Fallopian tube (tissue), 1 donor: ENCODE measurements around a stretch of chr15.

GRCh38 chr15:43920854-43921445 is 94.1 kb downstream of the WDR76 start:
- PRO-cap, result no peak

- PRO-cap, result no peak
Measured at GRCh38 chr15:43977104-43977303, 150.2 kb downstream of the WDR76 start.

DNA sequence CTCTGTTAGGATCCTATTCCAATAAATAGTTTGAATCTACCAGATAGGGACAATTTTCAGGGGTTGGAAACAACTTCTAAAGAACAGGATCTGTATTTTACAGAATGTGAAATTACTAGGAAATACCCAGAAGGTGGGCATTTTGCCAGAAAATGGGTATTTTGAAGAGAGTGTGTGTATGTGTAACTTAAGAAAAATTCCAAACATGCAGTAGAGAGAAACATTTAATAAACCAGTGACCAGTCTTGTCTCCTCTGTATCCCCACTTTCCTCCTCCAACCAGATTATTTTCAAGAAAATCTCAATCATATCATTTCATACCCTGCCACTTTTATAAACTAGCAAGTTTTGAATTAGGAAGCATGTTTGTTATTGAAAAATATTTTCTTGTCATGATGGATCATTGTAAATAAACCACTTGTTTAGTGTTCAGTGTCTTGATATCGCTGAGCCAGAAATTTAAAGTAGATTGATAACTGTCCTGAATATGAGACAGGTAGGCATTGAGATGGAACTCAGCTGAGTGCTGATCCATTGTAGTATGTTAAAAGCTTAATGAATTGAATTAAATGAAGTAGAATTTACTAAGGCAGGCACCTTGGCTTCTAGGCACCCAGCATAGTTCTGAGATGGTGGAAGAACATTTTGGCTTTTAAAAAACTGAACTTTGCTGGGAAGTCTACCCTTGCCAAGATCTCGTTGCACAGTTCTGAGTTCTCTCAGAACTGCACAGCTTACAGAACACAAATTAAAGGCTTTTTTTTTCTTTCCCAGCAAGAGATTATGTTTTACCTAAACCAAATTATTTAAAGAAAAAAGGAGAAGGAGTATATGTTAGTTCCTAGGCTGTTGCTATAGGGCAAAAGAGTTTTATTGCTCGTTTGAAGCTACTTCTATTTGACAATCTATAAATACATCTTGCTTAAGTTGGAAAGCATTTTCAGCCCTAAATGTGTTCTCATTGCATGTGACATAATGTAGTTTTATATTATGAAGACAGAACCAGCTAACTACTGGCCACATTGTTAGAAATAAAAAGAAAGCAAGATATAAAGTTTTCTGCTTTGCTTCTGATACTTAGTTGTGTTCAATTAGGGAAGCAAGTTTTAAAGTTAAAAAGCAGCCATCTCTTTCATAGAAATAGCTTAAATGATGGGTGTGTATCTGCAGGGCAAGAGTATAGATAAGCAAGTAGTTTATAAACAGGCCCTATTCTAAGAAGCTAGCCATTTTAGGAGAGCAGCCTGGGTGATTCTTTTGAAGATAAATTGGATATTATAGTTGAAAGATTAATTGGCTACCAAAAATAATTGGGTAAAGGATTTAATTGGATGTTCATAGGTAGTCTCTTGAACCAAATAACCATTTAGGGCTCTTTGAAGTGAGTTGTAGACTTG is 5.1 kb downstream of the EIF3J start:
- PRO-cap, result no peak

- PRO-cap, result no peak
Measured at GRCh38 chr15:44677325-44677840, 13.9 kb upstream of the SPG11 start.

DNA sequence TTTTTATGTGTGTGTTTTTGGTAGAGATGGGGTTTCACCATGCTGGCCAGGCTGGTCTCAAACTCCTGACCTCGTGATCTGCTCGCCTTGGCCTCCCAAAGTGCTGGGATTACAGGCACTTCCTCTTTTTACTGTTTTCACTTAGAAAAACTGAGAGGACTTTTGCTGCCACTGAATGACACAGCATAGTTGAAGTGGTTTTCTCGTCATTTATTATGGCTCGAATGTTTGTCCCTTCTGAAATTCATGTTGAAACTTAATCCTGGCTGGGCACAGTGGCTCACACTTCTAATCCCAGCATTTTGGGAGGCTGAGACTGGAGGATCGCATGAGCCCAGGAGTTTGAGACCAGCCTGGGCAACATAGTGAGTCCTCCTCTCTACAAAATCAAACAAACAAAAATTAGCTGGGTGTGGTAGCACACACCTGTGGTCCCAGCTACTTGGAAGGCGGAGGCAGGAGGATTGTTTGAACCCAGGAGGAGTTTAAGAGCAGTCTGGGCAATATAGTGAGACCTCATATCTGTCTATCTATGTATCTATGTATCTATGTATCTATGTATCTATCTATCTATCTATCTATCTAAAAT is 11.6 kb upstream of the TRIM69 start:
- PRO-cap, result no peak

DNA sequence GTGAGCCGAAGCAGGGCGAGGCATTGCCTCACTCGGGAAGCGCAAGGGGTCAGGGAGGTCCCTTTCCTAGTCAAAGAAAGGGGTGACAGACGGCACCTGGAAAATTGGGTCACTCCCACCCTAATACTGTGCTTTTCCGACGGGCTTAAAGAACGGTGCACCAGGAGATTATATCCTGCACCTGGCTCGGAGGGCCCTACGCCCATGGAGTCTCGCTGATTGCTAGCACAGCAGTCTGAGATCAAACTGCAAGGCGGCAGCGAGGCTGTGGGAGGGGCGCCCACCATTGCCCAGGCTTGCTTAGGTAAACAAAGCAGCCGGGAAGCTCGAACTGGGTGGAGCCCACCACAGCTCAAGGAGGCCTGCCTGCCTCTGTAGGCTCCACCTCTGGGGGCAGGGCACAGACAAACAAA is 3.1 kb downstream of the TRIM69 start:
- PRO-cap, result no peak

DNA sequence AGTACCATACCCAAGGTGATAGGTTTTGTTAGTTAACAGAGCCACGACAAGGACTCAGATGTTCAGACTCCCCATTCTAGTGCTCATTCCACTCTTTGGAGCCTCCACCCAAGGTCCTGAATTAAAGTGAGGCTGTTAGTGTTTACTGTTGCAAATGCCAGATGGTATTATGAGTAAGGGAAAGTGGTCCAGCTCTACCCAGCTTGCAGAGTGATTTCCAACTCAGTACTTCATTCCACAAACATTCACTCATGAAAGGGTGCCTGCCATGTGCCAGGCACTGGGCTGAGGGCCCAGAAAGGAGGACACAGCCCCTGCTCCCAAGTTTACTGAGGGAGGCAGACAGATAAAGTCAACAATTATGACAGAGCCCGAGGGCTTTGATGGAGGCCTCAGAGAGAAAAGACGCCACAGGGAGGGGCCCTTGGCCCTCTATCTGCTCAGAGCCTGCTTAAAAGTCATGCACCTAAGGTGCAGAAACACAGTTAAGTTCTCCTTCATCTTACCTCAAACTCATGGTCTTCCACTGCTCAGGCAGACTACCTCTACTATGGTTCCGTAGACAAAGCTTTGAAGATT is 1.6 kb downstream of the SORD start:
- PRO-cap, result no peak

DNA sequence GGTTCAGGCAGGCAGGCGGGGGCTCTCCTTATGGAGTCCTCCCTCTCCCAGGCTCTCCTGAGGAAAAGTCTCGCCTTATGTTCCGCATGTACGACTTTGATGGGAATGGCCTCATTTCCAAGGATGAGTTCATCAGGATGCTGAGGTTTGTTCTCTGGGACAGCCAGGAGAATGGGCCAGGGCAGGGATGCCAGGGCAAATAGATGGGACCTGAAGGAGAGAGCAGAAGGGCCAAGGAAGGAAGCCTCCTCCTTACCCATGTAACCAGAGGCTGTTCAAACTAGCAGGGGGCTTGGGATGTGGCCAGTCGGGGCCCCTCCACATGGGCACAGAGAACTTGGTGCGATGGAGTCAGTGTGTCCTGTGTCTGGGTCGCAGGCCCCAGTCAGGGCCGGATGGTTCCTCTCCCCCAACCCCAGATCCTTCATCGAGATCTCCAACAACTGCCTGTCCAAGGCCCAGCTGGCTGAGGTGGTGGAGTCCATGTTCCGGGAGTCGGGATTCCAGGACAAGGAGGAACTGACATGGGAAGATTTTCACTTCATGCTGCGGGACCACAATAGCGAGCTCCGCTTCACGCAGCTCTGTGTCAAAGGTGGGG is 18.2 kb downstream of the DUOX1 start:
- PRO-cap, result no peak

- PRO-cap, result no peak
Measured at GRCh38 chr15:45156911-45157773, 27.3 kb downstream of the DUOX1 start.

DNA sequence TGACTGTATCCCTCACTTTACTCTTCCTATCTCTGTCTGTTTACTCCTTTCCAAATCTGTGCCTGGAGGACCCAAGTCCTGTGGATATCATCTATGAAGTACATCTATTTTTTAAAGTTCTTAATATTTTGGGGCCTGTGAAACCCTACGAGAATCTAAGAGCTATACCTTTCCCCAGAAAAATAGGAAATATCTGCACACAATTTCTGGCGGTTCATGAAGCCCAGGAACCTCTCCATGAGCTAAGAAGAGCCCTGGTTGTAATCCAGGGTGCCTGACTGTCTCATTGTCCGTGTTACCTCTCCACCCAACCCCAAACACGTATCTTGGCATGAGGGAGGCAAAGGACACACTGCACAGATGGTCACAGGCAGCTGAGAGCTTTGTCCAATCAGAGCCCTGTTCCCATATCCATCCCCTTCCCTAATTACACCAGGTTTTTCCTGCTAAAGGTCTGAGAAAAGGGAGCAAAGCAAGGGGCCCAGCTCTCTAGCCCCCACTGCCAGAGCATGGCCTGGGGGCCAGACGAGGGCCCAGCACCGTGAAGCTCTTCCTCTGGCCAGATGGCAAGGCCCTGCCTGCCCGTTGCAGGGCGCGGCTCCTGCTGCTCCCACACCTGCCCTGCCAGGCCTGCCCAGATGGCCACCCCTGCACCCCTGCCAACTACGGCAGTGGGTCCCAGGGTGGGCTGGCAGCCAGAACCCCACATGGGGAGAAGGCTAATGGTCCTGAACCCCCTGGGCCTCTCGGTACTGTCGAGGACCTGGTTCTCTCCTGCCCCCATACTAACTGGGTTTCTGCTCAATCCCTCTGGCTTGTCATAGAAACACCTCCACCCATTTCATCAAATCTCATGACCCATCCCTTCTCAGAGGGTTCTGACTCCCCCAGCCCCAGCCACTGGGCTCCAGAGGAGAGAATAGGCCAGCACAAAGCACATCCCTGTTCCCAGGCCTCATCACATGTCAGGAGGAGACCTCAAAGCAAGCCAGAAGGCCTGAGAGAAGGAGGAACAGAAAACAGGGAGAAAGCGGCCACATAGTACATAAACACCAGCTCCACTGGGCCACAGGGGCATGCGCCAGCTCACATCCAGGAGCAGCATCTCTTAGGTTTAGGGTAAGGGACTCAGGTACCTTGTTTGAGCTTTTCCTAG is 3.1 kb downstream of the SHF start:
- PRO-cap, result no peak

DNA sequence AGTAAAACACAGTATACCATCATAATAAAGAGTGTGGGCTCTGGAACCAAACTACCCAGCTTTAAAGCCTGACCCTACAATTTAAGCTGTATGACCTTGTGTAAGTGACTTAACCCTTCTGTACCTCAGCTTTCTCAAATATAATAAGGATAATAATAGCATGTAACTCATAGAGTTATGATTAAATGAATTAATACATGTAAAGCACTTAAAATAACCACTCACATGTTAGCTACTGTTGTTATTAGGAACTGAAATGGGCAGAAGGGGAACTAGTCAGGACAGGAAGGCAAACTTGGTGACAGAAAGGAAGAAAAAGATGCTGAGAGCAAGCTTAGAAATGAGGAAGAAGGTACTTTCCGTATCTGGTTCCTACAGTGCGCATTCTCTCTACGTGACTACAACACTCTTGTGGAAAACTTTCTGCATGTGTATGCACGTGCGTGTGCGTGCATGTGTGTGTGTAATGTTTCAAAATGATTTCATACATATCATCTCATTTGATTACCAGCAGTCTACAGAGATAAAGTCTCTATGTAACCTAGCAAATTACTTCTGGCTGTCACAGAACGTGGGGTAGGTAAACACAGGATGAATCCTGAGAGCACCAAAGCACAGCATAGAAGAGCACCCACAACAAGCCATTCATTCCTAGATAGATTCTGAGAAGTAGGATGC is 10.1 kb upstream of the SPATA5L1 start:
- PRO-cap, result no peak

DNA sequence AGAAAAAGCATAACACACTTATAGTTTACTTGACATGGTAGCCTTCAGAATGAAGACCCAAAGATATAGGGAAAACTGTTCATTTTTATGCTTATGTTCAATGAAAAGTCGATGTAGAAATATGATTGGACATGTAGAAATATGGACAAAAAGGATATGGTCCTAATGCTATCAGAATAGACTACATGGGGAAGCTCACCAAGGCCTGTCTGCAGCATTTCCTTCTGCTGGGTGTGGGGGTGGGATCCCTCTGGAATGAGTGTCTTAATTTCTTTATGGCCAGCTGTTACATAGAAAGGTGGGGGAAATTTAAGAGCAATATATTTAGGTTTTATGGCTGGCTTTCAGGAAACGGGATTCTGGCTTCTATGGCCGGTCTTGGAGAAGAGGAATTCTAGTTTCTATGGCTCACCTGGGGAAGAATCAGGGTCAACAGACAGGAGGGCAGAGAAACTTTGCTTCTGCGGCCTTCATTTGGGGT is 4.7 kb downstream of the C15orf48 start:
- PRO-cap, result no peak

GRCh38 chr15:45449747-45450966 is 19.7 kb downstream of the C15orf48 start:
- PRO-cap, result no peak

DNA sequence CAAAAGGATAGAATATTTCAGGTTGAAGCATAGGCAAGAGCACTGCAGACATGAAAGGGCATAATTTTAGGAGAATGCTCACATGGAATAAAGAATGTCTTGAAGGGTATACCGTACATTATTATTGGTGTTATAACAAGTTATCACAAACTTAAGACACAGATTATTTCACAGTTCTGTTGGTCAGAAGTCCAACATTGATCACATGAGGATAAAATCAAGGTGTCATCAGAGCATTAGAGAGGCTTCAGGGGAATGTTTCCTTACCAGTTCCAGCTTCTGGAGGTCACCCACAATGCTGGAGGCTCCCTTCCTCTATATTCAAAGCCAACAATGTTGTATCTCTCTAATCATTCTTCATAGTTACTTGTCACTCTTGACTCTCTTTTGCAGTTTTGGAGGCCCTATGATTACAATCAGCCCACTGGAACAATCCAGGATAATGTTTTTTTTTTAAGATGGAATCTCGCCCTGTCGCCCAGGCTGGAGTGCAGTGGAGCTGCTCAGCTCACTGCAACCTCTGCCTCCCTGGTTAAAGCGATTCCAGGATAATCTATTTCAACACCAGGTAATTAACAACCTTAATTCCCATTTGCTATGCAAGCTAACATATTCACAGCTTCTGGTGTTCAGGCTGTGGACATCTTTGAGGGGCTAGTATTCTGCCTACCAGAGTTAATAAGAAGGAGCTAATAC is 1.2 kb upstream of the BLOC1S6 start:
- PRO-cap, result no peak

GRCh38 chr15:45855058-45855554 is 220.3 kb downstream of the SQOR start:
- PRO-cap, result no peak

- PRO-cap, result no peak
Measured at GRCh38 chr15:46440176-46440504, 805.3 kb downstream of the SQOR start.

DNA sequence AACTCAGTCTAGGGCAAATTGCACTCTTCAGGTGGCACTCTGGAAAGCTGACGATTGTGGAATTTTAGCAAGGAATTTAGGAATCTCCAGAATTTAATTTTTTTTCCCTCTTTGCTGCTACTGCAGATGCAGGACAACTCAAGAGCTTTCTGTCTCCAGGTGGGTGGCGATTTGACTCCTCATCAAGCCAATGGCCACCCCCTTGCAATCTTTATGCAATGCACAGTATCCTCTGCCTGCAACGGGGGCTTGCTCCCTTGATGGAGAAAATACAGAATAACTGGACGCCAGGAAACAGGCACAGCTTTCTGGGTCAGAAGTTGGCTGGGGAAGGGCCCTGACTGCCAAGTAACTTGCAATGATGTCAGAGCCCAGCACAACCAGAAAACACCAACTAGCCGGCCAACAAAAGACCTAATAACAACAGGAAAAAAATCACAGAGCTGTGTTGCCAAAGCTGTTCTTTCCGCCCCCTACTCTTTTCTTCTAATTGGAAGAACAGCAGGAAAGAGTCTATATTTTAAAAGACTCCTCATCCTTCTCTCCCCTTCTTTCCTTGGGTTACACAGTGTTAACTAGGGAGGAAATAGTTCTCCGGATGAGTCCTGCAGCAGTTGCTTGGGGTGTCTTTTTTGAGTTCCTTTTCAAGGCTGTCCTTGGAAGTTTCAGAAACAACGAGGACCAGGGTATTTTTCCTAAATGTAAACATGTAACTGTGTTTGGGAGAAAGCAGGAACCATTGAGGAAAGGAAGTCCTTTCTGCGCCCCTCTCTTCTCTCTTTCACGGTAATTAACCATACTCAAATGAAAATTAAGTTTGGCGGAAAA is 1.4 kb upstream of the SEMA6D start:
- PRO-cap, result no peak

- PRO-cap, result no peak
Measured at GRCh38 chr15:48520557-48521060, 124.9 kb downstream of the FBN1 start.

DNA sequence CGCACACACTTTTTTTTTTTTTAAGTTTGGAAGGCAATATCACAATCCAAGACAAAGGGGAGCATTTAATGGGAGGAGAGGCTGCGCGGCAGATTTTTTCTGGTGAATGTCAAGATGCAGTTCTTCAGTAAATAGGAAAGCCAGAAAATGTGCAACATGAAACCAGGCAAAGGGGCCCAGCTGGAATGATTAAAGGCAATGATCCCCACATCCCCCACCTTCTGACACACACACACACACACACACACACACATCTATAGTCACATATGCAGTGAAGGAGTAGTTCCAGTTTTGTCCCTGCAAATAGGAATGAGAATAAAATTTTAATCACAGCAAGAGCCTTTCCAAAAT is 19.6 kb downstream of the EID1 start:
- PRO-cap, result no peak

DNA sequence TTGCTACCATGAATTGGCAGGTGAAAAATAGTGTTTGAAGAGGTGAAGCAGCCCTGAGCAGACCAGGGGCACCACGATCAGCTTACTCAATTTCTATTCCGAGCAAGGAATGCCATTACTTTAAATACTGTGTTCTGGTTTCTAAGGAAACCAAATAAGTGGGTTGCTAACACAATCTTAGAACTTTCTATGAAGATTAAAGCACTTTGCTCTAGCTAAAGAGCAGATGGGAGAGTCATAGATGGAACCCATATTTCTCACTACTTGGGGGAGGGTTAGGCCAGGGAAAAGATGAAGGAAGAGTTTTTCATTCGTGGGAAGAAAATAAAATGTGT is 21.3 kb upstream of the SHC4 start:
- PRO-cap, result no peak